Cerebellum (tissue), 5 donors: ENCODE measurements around a stretch of chr6.

DNA sequence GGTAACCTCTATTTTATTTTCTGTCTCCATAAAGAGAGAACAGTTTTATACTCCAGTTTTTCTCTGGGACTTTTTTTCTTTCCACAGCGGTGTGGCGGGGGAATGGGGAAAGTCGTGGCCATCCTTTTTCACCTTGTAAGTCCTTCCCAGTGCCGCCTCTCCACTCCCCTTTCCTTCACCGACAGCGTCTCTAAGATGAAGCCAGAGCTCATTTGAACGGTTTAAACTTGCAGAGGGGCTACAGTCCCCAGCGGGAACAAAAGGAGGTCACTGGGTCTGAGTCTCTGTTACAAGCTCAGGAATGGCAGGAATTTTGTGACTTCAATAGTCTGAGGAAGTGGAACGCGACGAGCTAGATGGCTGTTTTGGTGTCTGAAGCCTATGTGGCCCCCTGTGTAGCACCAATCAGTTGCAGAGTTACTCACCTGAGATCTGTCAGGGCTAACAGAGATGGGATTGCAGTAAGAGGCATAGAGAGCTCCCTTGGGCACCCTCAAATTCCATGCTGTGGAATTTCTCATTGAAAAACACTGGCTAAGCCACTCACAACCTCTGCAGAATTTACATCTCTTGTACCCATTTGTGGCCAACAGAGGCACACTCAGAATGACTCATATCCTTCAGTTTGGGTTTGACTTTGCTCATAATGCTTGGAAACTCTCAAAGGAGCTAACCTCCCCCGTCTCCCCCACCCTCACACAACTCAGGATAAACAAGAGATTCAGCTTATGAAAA is 7.0 kb upstream of the TCP11 start:
- PRO-cap, 3 experiments = no peak in any of the 3 experiments
- RAMPAGE, long total RNA = no peak

DNA sequence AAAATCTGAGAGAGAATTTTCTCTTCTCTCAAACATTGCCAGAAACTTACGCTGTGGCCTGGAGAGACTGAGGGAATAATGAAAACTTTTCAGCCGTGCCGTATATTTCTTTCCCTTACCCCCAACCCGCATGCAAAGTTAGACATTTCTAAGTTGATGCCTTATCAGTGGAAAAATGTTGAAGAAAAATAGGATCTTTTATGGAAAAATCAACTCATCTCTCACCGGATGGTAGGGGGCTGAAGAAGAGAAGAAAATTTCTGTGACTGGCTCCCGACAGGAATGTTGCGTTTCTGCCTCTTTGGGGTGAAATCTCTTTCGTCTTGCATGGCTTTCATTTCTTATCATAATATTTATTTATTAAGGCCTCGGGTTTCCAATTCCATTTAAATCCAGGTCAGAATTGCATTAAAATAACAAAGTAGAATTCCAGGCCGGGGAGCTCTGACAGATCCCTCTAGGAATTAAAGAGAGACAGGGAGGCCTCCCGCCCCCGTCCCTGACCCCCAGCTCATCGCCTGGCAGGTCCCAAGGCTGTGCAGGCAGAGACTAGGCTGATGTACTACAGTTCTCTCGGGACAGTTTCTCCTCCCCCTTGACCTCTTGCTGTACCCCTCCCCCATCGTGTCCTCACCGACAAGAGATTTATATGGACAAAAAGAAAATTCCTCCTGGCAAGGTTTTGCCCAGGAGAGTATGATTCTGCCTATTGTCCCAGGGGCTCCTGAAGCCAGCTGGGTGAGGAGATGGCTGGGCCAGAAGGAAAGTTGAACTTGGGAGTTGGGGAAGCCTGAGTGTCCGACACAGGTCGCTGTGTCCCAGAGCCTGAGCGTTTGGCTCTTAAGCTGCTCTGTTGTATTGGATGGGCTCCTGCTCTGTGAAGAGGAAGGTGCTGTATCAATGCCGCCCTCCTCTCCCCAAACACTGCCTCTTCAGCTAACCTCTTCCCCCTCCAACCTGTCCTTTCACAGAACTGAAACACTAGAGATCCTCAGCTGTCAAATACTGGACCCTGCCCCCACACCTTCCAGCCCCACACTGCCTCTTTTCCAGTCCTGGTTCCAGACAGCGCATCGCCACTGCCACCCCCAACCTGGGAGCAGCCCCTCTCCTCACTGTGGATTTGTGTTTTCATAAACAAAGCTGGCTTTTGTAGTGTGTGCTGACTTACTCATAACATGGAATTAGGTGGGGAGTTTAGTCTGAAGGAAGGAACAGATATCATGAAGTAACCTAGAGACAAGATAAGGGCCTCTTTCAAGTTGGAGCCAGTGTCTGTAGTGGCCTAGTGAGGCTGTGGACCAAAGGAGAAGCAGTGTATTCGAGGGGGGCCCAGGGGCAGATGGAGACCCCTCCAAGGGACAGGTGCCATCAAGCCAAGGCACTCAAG is 1.6 kb downstream of the SCUBE3 start:
- PRO-cap, 3 experiments = no peak in any of the 3 experiments
- RAMPAGE, long total RNA = no peak

GRCh38 chr6:35259879-35260576 is 493 bp downstream of the ZNF76 start:
- PRO-cap, 3 experiments = peak in 1 of 3 experiments; most common minus-strand start chr6:35259970 (in 1)
- RAMPAGE, long total RNA = no peak

DNA sequence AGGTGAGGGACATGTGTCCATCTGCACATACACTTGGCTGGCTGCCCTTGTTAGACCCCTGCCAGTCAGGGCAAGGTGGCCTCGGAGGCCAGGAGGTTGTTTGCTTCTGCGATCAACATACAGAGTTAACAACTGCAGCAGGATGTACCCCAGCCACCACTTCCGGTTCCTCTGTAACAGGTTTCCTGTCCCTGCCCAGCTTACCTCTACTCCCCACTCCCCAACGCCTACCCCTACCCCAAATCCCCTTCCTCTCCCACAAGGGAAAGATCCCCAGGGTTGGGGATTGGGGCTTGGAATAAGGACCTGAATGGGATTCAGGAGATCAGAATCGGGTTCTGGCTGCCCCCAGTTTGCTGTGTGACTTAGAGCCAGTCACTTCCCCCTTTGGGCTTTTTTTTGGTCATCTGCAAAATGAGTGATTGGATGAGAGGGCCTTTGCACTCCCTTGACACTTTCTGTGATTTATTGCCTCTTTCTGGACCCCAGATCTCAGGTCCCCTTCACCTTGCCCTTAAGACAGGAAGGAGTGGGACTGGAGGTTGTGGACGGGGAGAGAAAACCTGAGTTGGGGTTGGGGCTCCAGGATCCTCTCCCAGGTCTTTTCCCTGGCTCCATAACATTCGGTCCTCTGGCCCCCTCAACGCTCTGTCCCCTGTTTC is 14.1 kb downstream of the DEF6 start:
- PRO-cap, 3 experiments = no peak in any of the 3 experiments
- RAMPAGE, long total RNA = no peak

DNA sequence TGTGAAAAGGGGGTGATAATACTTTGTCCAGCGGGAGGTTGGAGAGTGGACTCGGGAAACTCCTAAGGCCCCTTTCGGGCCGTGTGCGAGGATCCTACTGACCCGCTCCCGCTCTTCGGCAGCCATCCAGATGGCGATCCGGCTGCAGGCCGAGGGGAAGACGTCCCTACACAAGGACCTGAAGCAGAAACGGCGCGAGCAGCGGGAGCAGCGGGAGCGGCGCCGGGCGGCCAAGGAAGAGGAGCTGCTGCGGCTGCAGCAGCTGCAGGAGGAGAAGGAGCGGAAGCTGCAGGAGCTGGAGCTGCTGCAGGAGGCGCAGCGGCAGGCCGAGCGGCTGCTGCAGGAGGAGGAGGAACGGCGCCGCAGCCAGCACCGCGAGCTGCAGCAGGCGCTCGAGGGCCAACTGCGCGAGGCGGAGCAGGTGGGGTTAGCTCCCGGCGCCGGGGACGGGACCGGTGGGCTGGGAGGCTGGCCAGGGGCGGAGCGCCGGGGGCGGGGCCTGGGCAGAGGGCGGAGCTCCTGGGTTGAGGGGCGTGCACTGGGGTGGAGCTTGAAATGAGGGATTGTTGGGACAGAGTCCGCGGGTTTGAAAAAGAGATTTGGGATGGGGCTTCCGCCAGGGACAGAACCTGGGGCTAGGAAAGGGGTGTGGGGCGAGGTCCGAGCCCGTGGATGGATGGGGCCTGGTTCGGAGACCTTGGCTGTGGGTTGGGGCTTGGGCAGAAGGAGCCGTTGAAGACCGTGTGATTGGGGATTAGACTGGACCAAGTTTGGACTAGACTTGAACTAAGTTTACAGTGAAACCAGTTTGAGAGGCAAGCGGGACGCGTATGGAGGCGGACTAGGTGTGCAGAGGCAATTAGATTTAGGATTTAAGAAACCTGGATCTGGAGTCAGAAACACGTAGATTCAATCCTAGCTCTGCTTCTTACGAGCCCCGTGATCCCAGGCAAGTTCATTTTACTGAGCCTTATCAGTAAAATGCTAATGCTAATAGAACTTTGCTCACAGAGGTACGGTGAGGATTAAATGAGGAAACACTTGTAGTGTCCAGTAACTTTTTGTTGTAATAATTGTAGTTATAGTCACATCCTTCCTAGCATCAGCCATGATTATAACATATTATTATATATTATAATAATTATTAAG is 20.8 kb downstream of the DEF6 start:
- PRO-cap, 3 experiments = peak in 1 of 3 experiments; most common plus-strand start position 186 of the sequence (in 1); most common minus-strand start position 405 of the sequence (in 1)
- RAMPAGE, long total RNA = no peak

- PRO-cap, 3 experiments = no peak in any of the 3 experiments
- RAMPAGE, long total RNA = no peak
Measured at GRCh38 chr6:35359327-35359911, 17.1 kb downstream of the PPARD start.

GRCh38 chr6:35371765-35372034 is 29.3 kb downstream of the PPARD start:
- PRO-cap, 3 experiments = no peak in any of the 3 experiments
- RAMPAGE, long total RNA = no peak

DNA sequence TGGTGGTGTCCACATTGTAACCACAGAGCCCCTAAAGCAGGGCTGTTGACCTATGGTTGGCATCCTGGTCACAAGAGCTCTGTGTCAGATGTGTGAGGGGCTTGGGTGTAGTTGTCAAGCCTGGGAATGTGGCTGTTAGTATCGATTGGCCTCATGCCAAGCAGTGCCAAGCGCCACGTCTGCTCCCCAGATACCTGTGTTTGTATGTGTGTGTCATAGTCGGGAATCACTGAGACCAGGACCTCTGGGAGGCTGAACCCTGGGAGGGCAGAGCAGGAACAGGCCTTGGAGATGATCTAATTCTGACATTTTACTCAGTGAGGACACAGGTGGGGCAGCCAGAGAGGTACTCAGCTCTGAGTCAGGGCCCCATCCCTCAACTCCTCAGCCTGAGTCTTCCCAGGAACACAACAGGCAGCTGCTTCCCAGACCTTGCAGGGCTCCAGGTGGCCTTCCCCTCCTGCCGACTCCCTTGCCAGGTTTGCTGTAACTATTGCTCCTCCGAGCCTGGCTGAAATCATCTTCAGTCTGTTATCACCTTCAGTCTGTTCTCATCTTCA is 51.2 kb upstream of the FANCE start:
- PRO-cap, 3 experiments = no peak in any of the 3 experiments
- RAMPAGE, long total RNA = no peak

- PRO-cap, 3 experiments = peak in 1 of 3 experiments; most common minus-strand start chr6:35415258 (in 1)
- RAMPAGE, long total RNA = no peak
Measured at GRCh38 chr6:35415137-35415754, 36.9 kb upstream of the FANCE start.

- PRO-cap, 3 experiments = no peak in any of the 3 experiments
- RAMPAGE, long total RNA = no peak
Measured at GRCh38 chr6:35452450-35453131, 453 bp downstream of the FANCE start.

DNA sequence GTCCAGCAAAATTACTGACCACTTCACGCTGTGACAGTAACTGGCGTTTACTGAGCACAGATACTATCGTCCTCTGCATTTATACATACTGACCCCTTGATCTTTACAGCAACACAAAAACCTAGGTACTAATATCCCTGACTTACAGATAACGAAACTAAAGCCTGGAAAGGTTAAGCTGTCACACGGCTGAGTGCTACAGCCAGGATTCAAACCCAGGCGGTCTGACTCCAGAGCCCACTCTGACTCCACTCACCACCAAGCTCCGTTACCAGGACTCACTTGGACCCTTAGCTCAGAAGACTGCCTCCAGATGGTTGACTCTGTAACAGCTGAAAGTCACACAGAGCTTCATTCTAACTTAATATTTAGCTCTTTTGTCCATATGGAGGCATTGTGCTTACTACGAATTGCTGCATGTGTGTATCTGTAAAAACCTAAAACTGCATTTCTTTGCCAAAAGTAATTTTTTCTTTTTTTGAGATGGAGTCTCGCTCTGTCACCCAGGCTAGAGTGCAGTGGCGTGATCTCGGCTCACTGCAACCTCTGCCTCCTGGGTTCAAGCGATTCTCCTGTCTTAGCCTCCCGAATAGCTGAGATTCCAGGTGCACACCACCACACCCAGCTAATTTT is 13.4 kb downstream of the RPL10A start:
- PRO-cap, 3 experiments = no peak in any of the 3 experiments
- RAMPAGE, long total RNA = no peak

DNA sequence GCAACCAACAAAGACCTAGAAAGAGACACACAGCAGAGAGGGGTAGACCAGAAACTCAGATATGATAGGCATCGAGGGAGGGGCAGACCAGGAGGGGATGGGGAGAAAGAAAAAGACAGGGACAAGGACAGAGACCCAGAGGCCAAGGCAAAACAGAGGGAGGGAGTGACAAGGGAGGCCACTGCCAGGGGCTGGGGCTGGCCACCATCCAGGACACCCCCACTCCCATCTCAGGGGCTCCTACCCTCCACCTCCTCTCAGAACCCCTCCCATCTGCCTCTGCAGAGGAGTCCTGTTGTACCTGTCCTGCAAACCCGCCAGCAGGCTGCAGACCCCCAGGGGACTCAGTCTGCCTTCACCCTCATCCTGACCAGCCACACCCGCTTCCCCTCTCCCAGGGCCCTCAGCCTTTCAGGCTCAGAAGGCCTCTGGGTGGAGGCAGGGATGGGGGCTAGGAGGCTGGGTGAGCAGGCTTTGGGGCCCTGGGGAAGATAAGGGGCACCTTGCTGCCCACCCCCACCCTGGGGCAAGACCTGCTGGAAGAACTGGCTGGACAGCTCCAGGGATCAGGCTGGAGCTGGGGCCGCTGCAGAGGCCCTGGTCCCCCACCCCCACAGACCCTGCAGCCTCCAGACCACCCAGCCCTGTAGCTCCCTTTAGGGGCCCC is 5.4 kb downstream of the TEAD3 start:
- PRO-cap, 3 experiments = no peak in any of the 3 experiments
- RAMPAGE, long total RNA = no peak

GRCh38 chr6:35575359-35576028 is 62.8 kb upstream of the TULP1 start:
- PRO-cap, 3 experiments = no peak in any of the 3 experiments
- RAMPAGE, long total RNA = no peak

- PRO-cap, 3 experiments = no peak in any of the 3 experiments
- RAMPAGE, long total RNA = no peak
Measured at GRCh38 chr6:35619949-35620570, 68.7 kb downstream of the FKBP5 start.

DNA sequence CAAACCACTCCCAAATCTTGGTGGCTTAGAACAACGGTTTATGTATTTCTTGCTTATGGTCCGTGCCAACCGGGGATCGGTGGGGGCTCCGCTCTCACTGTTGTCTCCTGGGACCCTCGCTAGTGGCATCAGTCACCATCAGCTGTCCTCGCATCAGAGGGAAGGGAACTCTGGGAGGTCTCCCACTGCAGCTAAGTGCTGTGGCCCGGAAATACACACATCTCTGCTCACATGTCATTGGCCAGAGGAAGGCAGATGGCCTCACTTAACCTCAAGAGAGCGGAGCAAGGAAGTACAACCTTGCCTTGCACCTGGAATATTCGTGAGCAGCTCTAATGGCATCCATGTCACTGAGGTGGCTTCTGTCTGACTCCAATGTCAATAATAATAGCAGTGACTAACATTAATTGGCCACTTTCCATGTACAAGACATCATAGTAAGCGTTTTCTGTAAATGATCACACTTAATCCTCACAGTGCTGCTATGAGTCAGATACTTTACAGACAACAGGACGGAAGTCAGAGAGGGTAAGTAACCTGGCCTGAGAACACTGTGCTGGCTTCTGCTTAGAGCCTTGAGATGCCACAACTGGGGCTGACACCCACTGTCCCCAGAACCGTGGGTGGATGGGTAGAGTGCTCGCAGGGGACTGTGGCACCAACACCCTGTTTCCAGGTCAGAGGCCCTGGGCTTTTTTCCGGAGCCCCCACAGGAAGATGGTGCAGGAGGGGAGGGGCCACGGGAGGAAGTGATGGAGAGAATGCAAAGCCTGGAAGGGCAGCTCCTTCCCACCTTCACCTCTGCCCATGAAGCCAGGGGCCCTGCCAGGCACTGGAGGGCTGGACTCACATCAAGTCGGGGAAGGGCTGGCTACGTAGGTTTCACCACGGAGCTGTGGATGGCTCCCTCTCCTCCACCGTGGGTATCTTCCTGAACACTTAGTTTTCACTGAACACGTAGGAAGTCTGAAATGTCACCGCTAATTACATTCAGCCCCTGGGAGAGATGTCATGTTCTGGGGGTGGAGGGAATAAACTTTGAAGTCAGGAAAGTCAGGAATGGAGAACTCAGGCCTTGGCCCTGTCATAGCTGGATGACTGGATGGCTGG is 6.1 kb downstream of the LHFPL5 start:
- PRO-cap, 3 experiments = no peak in any of the 3 experiments
- RAMPAGE, long total RNA = no peak

DNA sequence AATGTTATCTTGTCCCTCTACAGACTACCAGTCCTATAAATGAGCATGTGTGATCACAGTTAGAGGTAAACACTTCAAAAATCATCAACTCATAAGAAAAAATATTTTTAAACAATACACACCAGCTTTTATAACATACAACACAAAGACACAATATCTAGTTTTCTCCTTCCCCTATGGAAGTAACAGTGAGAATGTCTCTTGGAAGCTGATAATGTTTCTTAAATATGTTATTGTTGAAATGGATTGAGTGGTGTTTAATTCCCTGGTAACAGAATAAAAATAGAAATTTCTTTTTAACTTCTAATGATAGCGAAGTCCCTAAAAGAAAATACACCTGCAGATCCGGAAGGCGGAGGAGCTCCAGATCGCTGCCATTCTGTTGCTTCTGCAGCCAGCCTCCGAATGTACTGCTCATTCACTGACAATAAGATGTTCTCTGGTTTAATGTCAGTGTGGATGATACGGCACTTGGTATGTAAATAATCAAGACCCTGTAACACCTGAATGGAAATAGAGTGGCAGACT is 48.6 kb downstream of the SRPK1 start:
- PRO-cap, 3 experiments = no peak in any of the 3 experiments
- RAMPAGE, long total RNA = no peak

- PRO-cap, 3 experiments = no peak in any of the 3 experiments
- RAMPAGE, long total RNA = no peak
Measured at GRCh38 chr6:35918952-35919505, 1.9 kb downstream of the SRPK1 start.

DNA sequence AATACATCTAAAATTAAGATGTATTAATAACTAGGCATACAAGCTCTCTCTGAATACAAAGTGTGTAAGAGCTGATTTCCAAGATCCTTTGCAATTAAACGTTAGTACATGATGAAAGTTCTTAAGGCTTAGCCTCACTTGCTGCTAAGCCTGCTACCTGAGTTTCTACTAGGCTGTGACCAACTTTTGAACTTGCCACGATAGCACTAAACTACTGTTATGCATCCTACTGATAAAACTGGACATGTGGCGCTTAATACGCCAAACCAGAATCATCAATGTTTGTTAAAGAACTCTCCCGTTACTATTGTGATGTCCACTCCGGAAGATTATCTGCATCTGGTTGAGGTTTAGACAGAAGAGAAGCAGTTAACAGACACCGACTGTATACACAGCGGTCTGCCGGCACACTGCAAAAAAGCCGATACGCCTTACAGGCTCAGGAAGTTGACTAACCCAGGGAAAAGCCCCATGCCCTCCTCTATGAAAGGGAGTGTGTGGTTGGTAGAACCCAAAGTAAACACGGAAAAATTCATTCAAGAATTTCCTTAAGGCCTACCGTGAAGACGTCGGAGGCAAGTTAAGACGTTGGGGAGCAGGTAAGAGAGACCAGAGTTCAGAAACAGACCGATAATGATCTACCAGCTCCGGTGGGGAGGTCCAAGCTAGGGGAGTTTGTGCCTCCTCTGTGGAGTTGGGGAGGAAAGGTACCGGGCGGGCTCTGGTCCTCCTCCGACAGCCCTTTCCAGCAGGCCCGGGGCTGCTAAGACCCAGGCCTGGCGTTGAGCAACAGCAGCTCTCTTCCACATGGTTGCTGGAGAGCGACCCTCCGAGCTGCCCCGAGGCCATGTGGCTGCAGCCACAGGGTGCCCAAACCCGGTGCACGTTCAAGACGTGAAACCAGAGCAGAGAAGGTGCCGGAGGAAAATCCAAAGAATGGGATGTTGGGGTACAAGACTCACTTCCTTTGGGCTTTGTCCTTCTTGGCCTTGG is 1.1 kb downstream of the SRPK1 start:
- PRO-cap, 3 experiments = no peak in any of the 3 experiments
- RAMPAGE, long total RNA = no peak

DNA sequence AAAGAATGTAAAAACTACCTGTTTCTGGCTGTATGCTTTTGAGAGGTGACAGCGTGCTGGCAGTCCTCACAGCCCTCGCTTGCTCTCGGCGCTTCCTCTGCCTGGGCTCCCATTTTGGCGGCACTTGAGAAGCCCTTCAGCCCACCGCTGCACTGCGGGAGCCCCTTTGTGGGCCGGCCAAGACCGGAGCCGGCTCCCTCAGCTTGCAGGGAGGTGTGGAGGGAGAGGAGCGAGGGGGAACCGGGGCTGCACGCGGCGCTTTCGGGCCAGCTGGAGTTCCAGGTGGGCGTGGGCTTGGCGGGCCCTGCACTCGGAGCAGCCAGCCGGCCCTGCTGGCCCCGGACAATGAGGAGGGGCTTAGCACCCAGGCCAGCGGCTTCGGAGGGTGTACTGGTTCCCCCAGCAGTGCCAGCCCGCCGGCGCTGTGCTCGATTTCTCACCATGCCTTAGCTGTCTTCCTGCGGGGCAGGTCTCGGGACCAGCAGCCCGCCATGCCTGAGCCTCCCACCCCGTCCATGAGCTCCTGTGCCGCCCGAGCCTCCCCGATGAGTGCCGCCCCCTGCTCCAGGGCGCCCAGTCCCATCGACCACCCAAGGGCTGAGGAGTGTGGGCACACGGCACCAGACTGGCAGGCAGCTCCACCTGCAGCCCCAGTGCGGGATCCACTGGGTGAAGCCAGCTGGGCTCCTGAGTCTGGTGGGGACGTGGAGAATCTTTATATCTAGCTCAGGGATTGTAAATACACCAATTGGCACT is 10.3 kb upstream of the SRPK1 start:
- PRO-cap, 3 experiments = no peak in any of the 3 experiments
- RAMPAGE, long total RNA = no peak

DNA sequence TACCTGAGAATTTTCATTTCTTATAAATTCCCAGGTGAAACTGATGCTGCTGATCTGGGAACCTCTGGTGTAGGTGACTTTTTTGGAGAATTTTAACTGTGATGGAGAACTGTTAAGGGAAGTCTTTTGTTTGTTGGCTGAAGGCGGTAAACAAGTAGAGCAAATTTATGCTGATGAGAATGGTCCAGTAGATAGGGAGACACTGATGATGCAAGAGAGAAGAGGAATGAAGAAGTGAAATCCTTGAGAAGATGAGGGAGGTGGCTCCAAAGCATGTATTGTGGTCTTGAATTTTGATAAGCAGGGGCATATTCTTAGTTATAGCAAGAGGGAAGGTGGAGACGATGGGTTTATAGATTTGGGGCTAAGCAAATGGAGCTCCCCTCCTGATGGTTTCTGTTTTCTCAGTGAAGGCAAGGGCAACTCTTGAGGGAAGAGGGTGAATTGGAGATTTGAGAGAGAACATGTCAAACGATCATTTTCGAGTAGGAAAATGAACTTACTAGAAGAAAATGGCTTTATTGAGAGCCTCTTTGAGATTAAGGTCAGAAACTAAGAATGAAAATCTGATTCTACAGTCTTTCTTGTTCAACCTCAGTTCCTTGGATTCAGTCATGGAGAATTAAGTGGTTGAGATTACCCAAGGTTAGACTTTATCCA is 22.1 kb downstream of the MAPK14 start:
- PRO-cap, 3 experiments = no peak in any of the 3 experiments
- RAMPAGE, long total RNA = no peak